Measurements from ENCODE around the genes SENP5, NCBP2 and DLG1.

DNA sequence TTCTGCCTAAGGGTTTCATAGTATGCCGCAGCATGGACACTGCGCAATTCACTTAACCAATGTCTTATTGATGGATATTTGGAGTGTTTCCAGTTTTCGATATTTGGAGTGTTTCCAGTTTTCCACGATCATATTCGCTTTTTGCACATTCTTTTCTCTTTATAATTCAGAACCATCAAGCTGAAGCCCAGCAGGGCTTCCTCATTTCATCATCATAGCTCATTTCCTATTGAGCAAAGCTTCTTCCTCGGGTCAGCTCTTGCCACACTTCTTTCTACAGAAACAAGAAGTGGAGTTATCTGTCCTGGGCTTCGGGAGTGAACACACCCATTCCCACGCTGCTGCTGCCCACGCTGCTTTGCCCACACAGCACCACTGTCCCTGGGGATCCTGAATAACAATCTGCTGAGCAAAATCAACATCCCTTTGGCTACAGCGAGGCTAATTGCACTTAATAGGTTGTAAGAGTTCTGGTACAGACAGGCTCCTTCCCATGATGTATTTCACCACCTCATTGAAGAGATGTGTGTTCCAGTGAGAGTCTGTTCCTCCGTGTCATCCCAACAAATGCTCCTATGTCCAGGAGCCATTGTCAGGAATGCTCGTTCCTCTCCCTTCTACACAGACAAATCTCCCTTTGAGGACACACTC is 23.7 kb downstream of the CEP19 start:
- PRO-cap = unidirectional peak, plus-strand start at position 298 of the sequence
- RAMPAGE, long total RNA, 5 experiments = no peak in any of the 5 experiments
- RRBS = no CpG with 5 or more reads among the region's 12 CpGs

GRCh38 chr3:196867236-196868028 is at the start of gene SENP5:
Gene SENP5, plus strand, starts transcription at chr3:196867920.
- PRO-cap = bidirectional peak, plus-strand start at chr3:196867920, minus-strand start at chr3:196867750
- RAMPAGE, long total RNA, 5 experiments = start-site peak on the plus strand in 4 of 5 experiments, at chr3:196867908-196867946 at its widest, 128 to 320 reads per replicate
- RRBS = 1% methylated on average over 36 of the region's 62 CpGs

GRCh38 chr3:196920654-196921250 is 21.6 kb downstream of the NCBP2 start:
- PRO-cap = no peak
- RAMPAGE, long total RNA, 5 experiments = no peak in any of the 5 experiments
- RRBS = no CpG with 5 or more reads among the region's 2 CpGs

DNA sequence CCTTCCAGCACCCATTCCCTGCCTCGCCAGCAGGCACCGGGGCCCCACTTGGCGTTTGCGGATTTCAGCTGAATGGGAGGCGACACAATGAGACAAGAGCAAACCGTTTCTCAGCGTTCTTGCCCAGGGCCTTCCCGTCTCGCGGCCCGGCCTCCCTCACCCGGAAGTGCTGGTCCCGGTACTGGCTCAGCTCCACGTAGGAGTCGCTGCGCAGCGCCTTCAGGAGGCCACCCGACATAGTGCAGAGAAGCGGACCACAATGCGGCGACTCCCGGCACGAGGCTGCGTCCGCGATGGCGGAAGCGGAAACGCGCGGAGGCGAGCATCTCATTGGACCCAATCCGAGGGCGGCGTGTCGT is at the start of gene NCBP2:
NCBP2 (minus strand) TSS at position 263 of the 359 bp plus-strand sequence.
- PRO-cap = bidirectional peak, plus-strand start outside the sequence, minus-strand start at position 168 of the sequence
- RAMPAGE, long total RNA, 5 experiments = start-site peak on the minus strand in 5 of 5 experiments, centred at positions 140 to 276 of the sequence, 15 to 346 reads per replicate
- RRBS = 1% methylated on average over 23 of the region's 36 CpGs

GRCh38 chr3:197027335-197028006 is 2.1 kb downstream of the MELTF start:
- PRO-cap = no peak
- RAMPAGE, long total RNA, 5 experiments = no peak in any of the 5 experiments
- RRBS = 97% methylated on average over 7 of the region's 34 CpGs

DNA sequence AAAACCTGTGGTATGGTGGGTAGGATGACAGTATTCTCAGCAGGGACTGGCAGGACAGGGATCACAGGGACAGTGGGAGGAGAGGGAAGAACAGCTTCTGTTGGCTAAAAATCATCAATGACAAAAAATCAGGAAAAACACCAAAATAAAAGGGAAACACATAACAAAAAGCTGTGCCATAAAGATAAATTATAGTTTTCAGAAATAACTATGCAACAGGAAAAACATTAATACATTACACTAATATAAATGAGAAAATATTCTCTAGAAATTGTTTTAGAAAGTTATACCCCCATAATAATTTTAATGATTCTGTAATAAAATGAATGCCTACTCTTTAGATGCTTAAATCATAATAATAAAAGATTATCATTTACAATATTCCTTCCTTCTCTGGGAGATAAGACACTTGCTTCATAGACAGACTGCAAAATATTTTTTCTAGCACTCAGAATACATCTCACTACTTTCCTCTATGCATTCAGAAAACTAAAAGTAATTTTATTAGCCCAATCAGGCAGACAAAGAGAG is 132.1 kb upstream of the MELTF start:
- PRO-cap = no peak
- RAMPAGE, long total RNA, 5 experiments = start-site peak on the minus strand in 1 of 5 experiments, centred at position 95 of the sequence, 14 reads per replicate

GRCh38 chr3:197170523-197170996 is 127.9 kb downstream of the DLG1 start:
- PRO-cap = no peak
- RAMPAGE, long total RNA, 5 experiments = start-site peak on the minus strand in 3 of 5 experiments, at chr3:197170687-197170981 at its widest, 6 to 10 reads per replicate
- RRBS = no CpG with 5 or more reads among the region's 3 CpGs

DNA sequence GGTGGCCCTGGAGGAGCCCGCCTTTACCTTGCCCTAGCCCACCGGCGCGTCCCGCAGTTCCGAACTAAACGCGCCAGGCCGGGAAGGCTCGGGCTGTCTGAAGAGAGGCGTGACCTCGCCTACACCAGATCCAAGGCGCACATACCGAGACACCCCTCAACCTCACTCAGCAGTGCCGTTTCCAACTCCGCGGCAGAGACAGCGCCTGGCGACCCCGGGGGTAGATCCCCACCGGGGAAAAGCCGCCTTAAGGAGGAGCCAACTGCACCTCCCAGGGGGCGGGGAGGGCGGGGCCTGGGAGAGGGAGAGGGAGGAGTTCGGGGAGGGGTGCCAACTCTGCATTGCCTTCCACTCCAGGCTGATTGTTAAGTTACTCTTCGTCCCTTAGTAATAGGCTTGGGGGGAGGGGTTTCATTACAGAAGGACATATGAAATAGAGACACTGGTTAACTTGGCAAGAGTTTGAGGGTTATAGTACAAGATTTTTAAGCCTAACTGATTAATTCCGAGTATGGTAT is at the start of gene DLG1:
DLG1 (minus strand) TSS at position 222 of the 518 bp plus-strand sequence.
- PRO-cap = bidirectional peak, plus-strand start at position 394 of the sequence, minus-strand start at position 66 of the sequence
- RAMPAGE, long total RNA, 5 experiments = start-site peak on the minus strand in 3 of 5 experiments, centred at positions 206 to 227 of the sequence, 104 to 557 reads per replicate
- RRBS = 2% methylated on average over 10 of the region's 27 CpGs

DNA sequence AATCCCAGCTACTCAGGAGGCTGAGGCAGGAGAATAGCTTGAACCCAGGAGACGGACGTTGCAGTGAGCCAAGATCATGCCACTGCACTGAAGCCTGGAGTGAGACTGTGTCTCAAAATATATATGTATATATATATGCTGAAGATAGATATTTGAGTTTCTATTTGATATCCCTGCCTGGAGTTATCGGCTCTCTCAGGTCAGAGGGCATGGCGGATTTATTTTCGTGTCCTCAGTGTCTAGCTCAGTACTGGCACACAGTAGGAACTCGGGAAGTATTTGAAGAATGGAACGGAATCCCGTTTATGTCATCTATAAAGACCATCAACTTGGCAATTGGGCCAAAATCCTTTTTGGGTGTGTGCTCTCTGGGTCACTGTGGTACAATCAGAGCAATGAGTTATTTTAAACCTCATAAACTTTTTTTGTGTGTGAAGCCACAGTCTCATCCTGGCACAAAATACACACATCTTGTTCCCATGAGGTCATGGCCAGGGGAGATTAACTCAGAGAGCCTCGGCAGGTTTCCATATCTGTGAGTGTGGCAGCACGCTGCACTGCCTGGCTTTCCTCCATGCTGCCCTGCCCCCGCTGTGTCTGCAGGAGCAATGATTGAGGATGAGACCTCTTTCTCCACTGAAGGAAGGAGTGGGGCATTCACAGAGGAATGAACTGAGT is 53.8 kb upstream of the DLG1 start:
- PRO-cap = no peak
- RAMPAGE, long total RNA, 5 experiments = no peak in any of the 5 experiments
- RRBS = no CpG with 5 or more reads among the region's 11 CpGs

DNA sequence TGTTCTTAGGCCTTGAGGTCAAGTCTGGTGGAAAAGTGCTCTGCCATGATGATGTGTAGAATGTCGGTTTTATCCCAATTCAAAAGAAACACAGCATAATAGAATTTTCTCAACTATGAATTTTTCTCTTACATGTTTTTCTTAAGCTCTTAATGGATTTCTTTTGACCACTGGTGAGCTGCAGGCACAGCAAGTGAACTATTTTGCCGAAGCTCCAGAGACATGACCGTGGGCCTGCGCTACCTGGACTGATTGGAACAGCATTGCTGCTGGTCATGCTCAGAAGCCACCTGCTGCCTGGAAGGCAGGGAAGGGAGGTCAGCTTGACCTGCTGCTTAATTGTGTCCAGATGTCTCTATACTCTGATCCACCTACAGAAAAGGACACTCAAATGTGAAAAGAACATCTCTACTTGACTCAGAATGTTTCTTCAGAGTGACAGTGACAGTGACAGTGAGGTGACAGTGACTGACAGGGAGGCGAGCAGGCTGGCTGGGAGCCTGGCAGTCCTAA is 54.5 kb upstream of the DLG1 start:
- PRO-cap = no peak
- RAMPAGE, long total RNA, 5 experiments = no peak in any of the 5 experiments
- RRBS = no CpG with 5 or more reads among the region's 5 CpGs

DNA sequence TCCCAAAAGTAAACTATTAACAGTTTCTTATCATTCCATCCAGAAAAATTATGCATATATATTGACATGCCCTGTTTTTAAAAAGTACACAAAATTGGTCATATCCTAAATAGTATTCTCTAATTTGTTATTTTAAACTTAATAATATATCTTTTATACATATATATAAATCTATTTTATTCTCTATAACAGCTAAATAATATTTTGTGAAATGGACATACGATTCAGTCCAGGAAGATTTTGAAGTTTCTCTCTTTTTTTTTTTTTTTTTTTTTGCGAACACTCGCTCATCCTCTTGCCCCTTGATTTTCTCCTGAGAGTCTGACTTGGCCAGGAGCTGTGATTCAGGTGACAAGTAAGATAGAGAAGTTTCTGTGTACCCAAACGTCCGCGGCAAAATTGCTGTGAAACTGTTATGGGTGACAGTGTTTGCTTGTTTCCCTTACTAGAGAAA is 103.4 kb upstream of the DLG1 start:
- PRO-cap = unidirectional peak, plus-strand start at position 263 of the sequence
- RAMPAGE, long total RNA, 5 experiments = no peak in any of the 5 experiments
- RRBS = no CpG with 5 or more reads among the region's 6 CpGs

DNA sequence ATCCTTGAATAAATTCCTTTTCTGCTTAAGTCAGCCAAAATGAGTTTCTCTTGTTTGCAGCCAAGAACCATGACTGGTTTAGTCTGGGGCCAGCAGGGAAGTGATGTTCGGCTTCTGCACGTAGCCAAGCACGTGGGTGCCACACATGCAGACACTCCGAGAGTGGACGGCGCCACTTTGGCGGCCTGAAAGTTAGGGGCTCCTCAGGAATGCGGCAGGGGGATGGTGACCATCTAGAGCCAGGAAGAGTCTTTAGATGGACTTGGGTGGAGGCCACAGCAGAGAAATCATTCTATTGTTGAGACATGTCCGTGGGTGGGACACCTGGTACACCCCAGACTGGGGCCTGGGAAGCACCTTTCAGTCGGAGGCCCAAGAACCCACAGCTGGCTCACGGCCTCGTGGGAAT is 60.9 kb downstream of the BDH1 start:
- PRO-cap = no peak
- RAMPAGE, long total RNA, 5 experiments = no peak in any of the 5 experiments
- RRBS = no CpG with 5 or more reads among the region's 12 CpGs

DNA sequence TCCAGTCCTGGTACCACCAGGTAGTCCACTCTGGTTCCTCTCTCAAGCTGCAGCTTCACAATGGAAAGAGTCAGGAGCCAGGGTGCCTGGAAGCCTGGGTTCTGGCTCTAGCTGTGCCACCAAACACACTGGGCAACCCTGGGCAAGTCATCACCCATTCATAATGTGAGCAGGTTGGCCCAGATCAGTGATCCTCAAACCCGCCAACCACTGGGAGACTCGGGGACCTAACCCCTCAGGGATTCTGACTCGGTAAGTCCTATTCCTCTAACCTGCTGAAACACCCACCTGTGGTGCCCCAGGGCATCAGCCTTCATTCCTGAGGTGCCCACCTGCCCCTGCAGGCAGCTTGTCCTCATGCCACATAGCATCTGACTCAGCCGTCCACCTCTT is 9.2 kb downstream of the BDH1 start:
- PRO-cap = no peak
- RAMPAGE, long total RNA, 5 experiments = no peak in any of the 5 experiments
- RRBS = no CpG with 5 or more reads among the region's 4 CpGs

- PRO-cap = no peak
- RAMPAGE, long total RNA, 5 experiments = no peak in any of the 5 experiments
- RRBS = no CpG with 5 or more reads among the region's 11 CpGs
Observed at GRCh38 chr3:197549194-197550115, 6.3 kb downstream of the BDH1 start.

DNA sequence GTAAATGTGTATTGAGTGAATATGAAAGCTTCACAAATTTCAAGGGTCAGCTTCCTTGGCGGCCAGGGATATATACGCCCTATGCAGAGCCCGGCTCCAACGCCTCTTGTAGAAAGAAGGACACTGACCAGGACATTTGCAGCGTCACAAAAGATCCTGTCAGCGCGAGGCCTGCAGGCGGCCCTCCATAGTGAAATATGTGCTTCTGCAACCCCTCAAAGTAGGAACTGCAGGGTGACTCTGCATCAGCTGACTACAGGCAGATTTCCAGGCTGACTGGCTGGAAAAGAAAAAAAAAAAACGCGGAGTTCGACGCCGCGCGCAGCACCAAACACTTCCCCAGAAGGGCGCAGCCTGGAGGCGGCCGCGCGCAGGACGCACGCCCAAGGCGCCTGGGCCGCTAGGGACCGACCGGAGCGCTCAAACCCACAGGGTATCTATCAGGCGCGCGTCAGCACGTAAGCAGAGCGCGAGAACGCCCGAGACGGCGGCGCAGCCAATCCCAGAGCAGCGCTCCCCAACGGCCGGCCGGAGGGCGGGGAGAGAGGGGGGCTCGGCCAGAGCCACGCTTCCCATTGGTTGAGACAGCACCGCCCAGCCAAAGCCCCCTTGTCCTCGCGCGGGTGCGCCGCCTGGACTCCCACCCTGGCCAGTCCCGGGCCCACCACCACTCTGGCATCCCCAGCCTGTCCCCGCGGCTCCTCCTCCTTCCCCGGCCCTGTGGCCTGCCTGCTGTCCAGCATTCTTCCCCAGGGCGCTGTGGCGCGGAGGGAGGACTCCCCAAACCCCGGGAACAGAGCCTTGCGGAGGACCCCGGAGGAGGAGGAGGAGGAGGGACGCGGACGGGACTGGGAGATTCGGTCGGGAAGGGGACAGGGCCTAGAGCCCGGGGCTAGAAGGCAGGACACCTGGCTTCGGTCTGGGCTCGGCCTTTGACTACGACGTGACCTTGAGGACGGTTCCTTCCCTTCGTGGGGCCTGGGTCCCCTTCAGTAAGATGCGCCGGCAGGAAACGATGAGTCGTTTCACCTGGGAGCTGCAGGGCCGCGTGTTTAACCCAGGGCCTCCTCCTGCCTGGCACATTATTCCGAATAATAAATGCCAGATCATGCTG is 977 bp downstream of the BDH1 start:
- PRO-cap = bidirectional peak, plus-strand start at position 292 of the sequence, minus-strand start at position 229 of the sequence; bidirectional peak, plus-strand start at position 612 of the sequence, minus-strand start at position 430 of the sequence
- RAMPAGE, long total RNA, 5 experiments = start-site peak on the minus strand in 1 of 5 experiments, centred at position 321 of the sequence, 5 reads per replicate
- RRBS = 1% methylated on average over 29 of the region's 80 CpGs

- PRO-cap = no peak
- RAMPAGE, long total RNA, 5 experiments = no peak in any of the 5 experiments
- RRBS = no CpG with 5 or more reads among the region's 14 CpGs
Observed at GRCh38 chr3:197601078-197601787, 45.5 kb upstream of the BDH1 start.

DNA sequence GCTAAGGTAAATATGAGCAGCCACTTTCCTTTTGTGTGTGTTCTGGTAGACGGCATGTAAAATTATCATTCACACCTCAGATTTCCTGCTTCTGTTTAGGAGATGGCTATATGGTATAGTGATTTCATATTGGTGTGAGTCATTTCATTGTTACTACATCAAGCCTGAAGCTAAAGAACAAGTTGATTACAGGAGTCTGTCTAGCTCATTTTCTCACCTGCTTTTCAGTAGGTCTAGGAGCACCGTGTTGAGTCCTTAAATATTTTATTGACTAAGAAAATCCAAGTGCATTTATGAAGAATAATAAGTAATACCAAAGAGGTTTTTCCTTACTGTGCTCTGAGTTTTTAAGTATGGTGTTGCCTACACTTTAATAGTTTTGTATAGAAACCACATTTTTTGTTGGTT is 2.3 kb downstream of the LRCH3 start:
- PRO-cap = no peak
- RAMPAGE, long total RNA, 5 experiments = no peak in any of the 5 experiments
- RRBS = no CpG with 5 or more reads among the region's 2 CpGs

GRCh38 chr3:197949195-197949988 is 598 bp upstream of the RPL35A start:
- PRO-cap = unidirectional peak, minus-strand start at chr3:197949751; bidirectional peak, plus-strand start at chr3:197950214, minus-strand start at chr3:197949904
- RAMPAGE, long total RNA, 5 experiments = start-site peak on the minus strand in 4 of 5 experiments, at chr3:197949890-197949921 at its widest, 7 to 52 reads per replicate
- RRBS = no CpG with 5 or more reads among the region's 26 CpGs

DNA sequence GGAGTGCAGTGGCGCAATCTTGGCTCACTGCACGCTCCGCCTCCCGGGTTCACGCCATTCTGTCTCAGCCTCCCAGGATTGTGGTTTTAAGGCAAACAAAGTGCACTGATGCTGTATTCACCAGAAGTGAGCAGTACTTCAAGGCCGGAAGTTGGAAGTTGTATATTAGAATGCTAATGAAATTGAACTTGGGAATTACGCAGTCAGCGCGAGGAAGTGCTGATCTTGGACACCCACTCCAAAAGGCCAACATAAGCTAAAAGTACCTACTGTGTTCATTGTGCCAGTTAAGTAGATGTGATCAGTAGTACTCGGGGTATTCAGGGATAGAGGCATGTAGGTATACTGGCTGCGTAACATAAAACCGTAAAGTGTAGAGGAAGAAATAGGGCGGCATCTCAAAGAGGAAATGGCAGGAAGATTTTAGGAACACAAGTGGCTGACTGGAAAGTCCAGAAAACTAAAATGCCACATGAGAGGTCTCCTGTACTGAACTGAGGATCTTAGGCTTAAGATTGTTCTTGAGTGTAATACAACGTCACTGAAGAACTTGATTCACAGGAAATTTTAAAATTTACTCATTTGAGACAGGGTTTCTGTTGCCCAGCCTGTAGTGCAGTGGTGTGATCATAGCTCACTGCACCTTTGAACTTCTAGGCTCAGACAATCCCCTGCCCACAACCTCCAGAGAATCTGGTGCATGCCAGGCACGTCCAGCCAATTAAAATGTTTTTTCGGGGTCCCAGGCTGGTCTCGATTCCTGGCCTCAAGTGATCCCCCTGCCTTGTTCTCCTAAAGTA is 2.1 kb downstream of the IQCG start:
- PRO-cap = no peak
- RAMPAGE, long total RNA, 5 experiments = no peak in any of the 5 experiments
- RRBS = 6% methylated on average over 1 of the region's 17 CpGs

- PRO-cap = no peak
- RAMPAGE, long total RNA, 5 experiments = no peak in any of the 5 experiments
- RRBS = no CpG with 5 or more reads among the region's 10 CpGs
Observed at GRCh38 chr3:197961482-197961954, 1.5 kb downstream of the LMLN start.

Measured in stomach (tissue), 7 donors.